AG10803 (cell line): Measurements from ENCODE around the genes EEF1B2, PLEKHM3 and CRYGC.

DNA sequence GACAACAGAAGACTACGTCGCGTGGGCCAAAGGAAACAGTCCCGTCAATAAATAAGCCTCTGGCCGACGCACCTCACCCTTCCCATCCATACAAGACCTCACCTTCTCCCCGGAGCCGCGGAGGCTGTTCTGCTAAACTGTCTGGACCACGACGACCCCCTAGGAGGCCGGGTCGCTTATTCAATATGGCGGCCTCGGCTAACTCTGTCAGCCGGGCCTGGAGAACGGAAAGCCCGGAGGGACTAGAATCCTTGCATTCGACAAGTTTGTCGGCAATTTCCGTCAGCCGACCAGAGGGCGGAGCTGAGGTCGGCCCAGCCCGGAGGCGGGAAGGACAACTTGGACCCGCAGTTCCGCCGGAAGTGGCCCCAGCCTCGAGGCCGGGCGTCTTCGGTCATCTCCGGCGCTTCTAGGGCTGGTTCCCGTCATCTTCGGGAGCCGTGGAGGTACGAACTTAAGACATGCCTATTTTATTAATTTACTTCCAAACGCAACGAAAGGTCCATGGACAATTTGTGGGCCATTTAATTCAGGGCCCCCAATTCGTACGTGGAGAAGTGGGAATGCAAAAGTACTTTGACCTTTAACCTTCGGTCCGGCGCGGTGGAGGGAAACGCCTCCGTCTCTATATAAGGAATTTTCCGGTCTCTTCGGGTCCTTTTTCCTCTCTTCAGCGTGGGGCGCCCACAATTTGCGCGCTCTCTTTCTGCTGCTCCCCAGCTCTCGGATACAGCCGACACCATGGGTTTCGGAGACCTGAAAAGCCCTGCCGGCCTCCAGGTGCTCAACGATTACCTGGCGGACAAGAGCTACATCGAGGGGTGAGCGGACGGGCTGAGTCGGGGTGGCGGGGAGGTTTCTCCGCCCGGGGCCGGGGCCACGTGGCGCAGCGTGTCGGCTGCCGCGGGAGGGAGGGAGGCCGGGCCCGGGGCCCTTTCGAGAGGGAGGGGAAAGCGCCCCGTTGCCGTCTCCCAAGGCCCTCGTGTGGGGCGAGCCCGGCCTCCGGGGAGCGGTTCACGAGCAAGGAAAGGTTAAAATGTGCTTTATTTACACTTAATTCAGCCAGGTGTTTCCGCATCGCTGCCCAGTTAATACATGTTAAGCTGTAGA lies at the start of gene EEF1B2:
Gene EEF1B2, plus strand, starts transcription at position 657 of the 1,110 bp plus-strand sequence.
- RRBS: under 1% methylated on average over 34 of the region's 89 CpGs

GRCh38 chr2:206292932-206293740 lies 18.7 kb downstream of the ZDBF2 start:
- RRBS: no CpG with 5 or more reads among the region's 2 CpGs

DNA sequence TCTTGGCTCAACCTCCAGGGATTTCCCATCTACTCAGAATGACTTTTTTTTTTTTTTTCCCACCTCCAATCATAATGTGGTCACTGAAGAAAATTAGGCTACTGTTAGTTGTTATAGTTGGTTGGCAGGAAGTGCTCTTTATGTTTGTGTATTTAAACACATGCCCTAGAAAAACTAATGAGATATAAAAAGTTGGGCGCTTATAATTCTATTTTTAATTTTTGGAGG lies 16.6 kb downstream of the ADAM23 start:
- RRBS: no CpG with 5 or more reads among the region's 1 CpG

DNA sequence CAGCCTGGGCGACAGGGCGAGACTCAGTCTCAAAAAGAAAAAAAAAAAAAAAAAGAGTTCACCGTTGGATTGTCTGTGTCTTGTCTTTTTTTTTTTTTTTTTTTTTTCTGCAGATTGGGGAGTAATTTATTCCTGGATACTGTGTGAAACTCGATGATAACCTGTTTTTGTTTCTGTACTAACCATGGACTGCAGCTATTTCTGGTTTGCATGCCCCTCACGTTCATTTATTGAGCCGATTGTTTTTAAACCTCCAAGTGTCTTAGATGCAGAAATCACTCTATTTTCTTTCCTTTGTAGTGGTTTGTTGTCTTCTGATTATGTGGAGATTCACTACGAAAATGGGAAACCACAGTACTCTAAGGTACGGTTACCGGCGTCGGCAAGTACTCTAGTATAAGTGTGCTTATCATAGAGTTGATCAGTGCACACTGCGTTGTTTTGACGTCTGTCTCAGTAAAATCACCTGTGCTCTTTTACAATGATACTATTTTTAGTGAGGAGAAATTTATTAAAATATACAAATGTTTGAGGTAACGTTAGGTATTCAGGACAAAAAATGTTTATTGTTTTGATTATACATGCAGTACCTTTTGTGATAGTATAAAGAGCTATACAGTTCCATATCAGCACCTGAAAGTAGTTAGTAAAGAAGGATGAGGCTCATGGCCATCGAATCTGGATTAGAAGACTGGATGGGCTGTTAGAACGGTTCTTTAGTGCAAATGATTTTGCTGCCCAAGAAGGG lies 87.4 kb downstream of the ADAM23 start:
- RRBS: no CpG with 5 or more reads among the region's 16 CpGs

- RRBS: no CpG with 5 or more reads among the region's 8 CpGs
These were observed 11.0 kb downstream of the DYTN start for GRCh38 chr2:206707243-206707618.

DNA sequence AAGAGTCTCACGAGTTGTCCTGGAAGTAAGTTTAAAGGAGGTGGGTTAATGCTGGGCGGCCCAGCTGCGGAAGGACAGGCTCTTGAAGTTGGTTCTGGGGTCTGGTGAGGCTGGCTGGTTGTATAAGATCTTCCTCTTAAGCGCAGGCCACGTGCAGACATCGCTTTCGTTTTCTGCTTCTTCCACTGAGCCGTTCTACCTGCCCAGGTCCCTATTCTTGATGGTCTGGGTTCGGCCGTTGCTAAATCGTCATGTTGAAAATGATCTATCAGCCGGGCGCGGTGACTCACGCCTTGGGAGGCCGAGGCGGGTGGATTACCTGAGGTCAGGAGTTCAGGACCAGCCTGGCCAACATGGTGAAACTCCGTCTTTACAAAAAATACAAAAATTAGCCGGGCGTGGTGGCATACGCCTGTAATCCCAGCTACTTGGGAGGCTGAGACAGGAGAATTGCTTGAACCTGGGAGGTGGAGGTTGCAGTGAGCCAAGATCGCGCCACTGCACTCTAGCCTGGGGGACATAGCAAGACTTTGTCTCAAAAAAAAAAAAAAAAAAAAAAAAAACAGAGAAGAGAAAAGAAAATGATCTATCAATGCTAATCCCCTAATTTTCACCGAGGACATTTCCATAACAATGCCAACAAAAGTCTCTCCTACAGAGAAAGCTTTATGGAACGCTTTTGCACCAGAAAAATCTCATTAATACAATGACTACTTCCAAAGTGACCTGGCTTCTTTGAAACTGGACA lies 491 bp downstream of the FASTKD2 start:
- RRBS: no CpG with 5 or more reads among the region's 25 CpGs

DNA sequence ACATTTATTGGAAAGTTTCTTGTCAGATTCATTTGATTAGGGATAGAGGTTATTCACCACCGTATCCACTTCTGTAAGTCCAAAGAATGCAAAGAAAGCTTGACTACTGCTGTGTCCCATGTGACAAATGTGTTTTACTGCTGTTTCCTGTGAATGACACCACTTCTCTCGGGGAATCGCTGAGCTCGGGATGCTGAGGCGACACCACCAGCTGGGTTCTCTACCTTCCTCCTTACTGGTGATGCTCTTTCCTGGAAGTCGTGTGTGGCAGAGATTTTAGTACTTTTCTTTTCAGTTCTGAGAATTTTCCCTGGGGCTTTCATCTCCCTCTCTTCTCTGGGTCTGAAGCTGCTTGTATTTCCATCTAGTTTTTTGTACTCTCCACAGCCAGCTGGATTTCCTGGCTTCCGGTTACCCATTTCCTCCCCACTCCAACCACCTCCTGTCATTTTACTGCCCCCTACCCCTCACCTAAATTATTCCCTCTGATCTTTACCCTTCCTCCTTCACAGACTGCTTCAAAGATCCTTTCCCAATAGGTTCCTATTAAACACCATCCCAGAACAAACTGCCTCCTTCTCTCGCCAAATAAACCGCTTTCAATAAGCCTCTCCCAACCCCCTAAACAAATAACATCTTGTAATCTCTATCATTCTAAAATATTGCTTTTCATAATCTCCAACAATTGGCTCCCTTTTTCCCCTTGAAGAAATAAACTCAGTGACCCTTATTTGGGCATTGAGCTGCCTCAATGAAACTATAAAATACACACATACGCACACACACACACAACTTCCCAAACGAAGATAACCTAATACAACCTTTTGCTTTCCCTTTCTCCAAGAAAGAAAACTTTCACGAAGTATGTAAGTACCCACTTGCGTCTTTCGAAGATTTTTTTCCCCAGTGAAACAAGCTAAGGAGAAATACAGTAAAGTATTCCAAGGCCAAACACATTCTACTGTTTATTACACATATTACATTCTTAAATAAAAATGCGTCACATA lies 91.3 kb downstream of the KLF7 start:
- RRBS: no CpG with 5 or more reads among the region's 15 CpGs

GRCh38 chr2:207135052-207135813 lies 30.5 kb downstream of the KLF7 start:
- RRBS: no CpG with 5 or more reads among the region's 3 CpGs

- RRBS: no CpG with 5 or more reads among the region's 9 CpGs
These were observed 2.6 kb downstream of the KLF7 start for GRCh38 chr2:207162773-207163860.

- RRBS: no CpG with 5 or more reads among the region's 9 CpGs
These were observed 92.7 kb upstream of the KLF7 start for GRCh38 chr2:207258119-207259261.

GRCh38 chr2:207337098-207337506 lies 171.4 kb upstream of the KLF7 start:
- RRBS: no CpG with 5 or more reads among the region's 3 CpGs

DNA sequence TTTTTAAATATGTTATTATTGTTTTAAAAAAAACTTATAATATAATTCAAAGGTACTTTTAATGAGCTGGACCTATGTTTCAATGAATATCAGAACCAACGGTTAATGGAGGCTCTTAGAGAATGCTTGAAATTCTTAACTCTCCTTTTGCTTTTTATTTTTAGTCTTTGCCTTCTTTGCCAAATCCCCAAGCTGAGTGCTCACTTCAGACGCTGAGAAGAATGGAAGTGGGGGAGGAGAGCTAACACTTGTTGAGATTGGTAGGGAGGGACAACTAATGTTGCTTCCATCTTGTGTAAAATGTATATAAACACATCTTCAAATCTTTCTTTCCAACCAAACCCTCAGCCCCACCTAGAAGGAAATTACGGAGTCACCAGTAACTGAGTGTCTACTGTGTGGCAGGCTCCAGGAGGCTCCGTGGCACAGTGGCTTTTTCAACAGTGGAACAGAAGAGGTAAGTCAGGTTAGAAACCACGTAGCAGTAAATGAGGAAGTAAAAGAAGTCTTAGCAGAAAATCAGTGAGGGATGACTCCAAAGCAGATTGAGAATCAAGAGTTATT lies 45.2 kb upstream of the CREB1 start:
- RRBS: no CpG with 5 or more reads among the region's 5 CpGs

DNA sequence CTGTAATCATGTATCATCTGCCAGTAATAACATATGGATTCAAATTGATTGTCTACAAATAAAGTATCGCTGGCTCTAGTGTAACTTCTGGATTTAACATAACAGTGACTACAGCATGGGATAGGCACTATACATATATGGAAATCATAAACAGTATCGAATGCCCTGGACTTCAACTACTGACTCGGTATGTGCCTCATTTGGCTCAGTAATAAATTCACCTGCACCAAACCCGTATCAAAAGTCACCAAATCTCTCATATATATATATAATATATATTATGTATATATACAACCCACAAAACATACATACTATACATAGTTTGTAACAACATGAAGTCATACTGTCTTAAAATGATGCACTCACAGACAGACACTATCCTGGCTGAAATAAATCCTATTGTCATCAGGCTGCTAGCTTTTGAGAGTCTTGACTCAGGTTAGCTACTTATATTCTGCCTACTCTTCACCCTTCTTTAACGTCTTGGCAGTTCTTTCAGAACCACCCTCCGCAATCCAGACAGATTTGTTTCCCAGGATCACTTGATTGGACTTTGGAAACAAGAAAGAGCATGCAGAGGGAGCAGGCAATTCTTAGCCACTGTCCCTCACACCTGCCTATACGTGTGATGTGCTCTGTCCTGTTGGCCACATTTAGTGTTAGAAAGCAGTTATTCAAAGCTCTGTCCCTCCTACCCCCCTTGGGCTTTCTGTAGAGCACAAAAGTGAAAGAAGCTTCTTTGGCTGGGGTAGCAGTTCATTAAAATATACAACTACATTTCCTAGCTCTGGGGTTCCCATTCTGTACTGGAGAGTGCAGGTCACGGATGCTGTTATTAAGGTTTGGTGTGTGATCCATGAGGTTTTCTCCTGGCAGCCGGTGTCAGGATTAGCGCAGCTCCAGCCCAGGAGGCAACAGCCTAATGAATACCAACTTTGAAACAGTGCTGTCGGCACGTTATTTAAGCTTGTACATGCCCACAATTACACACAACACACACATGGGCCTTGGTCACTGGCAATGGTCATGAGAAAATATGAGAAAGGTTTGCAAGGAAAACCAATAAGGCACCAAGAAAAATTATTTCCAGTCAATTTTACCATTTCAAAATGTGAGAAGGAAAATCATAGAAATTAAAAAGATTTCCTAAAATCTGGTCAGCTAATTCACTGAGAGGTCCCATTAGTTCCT lies 6.4 kb downstream of the FZD5 start:
- RRBS: no CpG with 5 or more reads among the region's 12 CpGs

- RRBS: no CpG with 5 or more reads among the region's 7 CpGs
These were observed 22.5 kb upstream of the FZD5 start for GRCh38 chr2:207792092-207792809.

DNA sequence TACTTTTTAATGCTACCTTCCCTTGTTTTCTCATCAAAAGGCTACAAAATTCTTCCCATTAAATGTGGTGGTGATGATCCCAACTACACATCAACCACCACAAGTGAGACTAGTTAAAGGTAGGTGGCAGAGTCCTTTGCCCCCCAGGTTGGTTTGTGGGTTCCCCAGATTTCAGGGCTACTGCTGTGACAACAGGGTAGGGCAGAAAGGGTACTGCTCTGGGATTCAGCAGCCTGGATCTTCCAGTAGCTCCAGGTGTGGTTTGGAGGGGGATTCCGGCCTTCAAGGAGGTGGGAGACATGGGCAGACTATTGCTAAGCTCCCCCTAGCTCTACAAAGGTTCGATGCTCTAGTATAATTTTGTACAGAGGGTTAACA lies 74.9 kb upstream of the FZD5 start:
- RRBS: no CpG with 5 or more reads among the region's 2 CpGs

- RRBS: no CpG with 5 or more reads among the region's 3 CpGs
These were observed 95.4 kb downstream of the PLEKHM3 start for GRCh38 chr2:207929976-207930328.

- RRBS: 2% methylated on average over 17 of the region's 42 CpGs
These were observed at the start of gene PLEKHM3 for GRCh38 chr2:208024756-208025840. Gene PLEKHM3 (minus strand): TSS chr2:208025527.

DNA sequence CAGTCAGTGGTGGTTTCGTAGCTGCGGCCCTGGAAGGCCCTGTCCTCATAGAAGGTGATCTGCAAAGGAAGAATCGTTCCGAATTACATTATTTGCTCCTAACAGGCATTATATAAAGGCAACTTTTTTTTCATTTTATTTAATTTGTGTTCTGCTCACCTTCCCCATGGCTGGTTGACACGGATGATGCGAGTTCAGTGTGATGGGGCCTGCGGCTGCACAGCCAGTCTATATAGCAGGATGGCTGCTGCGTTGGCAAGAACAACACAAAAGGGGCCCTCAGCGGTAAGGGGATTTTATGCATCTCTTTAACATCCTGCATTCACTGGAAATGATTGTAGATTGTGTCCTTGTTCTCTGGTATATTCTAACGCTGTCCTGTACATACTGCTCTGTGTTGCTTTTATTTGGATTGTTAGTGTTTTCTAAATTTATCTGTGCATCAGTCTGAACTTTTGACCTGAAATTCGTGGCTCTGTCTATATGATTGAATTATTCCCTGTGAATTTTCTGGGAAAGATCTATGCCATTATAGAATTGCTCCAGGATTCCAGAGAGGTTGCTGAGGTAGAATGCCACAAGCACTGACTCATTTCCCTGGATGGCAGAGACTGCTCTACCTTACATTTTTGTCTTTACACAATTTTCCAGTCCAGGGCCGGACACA lies at the start of gene CRYGC:
Gene CRYGC, minus strand, starts transcription at position 204 of the 667 bp plus-strand sequence.
- RRBS: no CpG with 5 or more reads among the region's 12 CpGs

- RRBS: no CpG with 5 or more reads among the region's 4 CpGs
These were observed 7.6 kb downstream of the IDH1 start for GRCh38 chr2:208247155-208247743.

GRCh38 chr2:208305717-208306491 lies 39.8 kb downstream of the PIKFYVE start:
- RRBS: no CpG with 5 or more reads among the region's 2 CpGs